ENCODE results near the genes ZNF85, ZNF429, ZNF728 and UQCRFS1.

DNA sequence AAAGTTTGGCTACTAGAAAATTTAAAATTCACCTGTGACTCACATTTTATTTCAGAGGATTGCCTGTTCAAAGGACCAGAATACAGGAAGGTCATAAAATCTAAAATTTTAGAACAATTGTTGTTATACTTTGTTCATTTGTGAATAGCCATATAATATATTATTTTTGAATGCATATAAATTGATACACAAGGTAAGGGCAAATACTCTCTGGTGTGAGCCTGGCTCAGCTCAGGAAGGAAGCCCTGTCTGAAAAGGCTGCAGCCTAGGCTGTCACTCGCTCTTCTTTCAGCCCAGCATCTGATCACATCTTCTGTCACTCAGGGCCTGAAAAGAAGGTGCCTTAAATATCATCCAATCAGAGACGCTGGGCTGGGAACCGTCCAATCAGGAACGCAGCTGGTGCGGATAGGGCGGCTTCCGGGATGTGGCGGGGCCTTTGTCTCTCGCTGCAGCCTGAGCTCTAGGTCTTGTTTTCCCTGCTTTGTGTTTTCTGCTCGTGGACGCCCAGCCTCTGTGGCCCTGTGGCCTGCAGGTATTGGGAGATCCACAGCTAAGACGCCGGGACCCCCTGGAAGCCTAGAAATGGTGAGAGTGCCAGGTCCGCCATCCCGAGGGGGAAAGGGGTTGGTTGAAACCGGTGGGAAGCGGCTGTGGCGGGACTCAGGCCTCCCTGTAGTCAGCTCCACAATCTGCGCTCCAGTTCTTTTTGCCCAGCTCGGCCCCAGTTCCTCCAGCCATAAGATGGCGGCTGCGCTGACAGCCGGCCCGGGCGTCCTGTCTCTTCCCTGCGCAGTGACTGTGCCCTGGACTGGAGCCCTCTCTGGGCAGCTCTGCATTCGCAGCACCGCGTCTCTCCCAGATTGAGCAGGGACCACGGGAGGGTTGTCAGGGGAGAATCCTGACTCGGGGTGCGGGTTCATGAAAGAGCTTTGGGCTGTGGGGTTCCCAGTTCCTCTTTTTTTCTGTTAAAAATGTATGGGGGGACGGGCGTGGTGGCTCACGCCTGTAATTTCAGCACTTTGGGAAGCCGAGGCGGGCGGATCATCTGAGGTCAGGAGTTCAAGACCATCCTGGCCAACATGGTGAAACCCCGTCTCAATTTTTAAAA, at the start of gene ZNF85:
Gene ZNF85 (plus strand): TSS at position 436 of the 1,111 bp plus-strand sequence.
- PRO-cap = bidirectional peak, plus-strand start at position 468 of the sequence, minus-strand start at position 302 of the sequence; unidirectional peak, plus-strand start at position 702 of the sequence
- RAMPAGE, long total RNA, 3 experiments = start-site peak on the plus strand in 3 of 3 experiments, centred at positions 438 to 441 of the sequence, 19 to 65 reads per replicate

GRCh38 chr19:21083774-21084194, 1.8 kb downstream of the ZNF714 start:
- PRO-cap = no peak
- RAMPAGE, long total RNA, 3 experiments = no peak in any of the 3 experiments

DNA sequence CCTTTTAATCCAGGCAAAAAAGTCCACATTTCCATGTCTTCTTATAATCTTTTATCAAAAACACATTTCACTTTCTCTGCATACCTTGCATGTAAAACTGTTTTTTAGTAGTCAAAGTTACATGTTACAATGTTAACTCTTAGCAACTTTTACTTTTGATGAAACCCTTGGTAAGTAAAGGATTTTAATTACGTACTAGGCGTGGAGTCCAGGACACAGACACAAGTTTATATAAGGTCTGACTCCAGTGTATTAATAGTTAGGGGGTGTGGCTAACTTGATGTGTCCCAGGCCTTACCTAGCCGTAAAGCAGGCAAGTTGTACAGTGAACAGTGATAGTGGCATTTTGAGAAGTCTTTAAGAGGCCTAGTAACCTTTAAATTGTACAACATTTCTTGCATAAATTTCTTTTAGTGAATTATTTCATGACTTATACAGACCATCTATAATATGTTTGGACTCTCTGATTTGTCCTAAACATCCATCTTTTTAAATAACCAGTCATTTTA, 5.8 kb downstream of the ZNF714 start:
- PRO-cap = no peak
- RAMPAGE, long total RNA, 3 experiments = no peak in any of the 3 experiments

DNA sequence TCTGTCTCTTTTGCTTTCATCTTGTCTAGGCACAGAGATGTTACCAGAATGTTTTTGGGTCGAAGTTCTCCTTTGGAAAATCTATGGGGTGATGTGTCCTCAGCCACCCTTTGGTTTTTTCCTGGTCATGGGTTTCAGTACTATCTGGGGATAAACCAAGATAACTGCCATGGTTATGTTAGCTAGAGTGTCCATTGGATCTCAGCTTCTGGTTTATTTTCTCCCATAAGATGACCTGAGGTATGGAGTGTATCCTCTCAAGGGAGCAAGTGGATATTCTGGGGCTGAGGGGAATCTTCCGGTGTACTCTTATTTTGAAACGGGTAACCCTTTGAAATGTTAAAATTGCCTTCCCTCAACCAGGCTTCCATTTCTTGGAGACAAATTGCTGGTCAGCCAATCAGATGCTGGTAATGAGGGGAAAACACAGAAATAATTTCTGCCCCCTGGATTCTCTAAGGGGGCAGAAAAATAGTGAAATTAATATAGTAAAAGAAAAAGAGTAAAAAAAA, 1.5 kb downstream of the ZNF493 start:
- PRO-cap = no peak
- RAMPAGE, long total RNA, 3 experiments = no peak in any of the 3 experiments

DNA sequence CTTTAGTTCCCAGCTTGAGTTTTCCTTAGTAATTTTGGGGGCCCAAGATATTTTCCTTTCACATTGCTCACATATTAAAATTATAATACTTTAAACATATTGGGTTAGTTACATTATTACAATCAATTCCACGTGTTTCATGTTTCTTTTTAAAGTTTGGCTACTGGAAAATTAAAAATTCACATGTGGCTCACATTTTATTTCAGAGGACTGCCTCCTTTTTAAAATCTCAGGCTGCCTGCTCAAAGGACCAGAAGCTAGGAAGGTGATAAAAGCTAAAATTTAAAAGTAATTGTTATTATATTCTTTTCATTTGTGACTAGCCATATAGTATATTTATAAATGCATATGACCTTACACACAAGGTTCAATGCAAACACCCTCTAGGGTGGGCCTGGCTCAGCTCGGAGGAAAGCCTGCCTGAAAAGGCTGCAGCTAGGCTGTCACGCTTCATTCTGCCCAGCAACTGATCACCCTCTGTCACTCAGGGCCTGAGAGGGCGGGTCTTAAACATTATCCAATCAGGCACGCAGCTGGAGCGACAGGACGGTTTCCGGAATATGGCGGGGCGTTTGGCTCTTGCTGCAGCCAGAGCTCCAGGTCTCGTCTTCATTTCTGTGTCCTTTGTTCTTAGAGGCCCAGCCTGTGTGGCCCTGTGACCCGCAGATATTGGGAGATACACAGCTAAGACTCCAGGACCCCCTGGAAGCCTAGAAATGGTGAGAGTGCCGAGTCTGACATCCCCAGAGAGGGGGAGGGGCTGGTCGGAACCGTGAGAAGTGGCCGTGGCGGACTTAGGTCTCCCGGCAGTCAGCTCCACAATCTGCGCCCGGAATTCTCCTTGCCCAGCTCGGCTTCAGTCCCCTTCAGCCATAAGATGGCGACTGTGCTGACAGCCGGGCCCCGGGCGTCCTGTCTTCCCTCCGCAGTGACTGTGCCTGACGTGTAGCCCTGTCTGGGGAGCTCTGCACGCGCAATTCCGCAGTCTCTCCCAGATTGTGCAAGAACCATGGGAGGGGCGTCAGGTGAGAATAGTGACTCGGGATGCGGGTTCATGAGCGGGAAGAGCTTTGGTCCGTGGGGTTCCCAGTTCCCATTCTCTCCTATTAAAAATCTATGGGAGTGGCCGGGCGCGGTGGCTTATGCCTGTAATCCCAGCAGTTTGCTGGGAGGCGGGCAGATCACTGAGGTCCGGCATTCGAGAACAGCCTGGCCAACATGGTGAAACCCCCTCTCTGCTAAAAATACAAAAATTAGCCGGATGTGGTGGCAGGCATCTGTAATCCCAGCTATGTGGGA, at the start of gene ZNF429:
Gene ZNF429 (plus strand): TSS at position 547 of the 1,299 bp plus-strand sequence.
- PRO-cap = bidirectional peak, plus-strand start at position 544 of the sequence, minus-strand start at position 457 of the sequence; unidirectional peak, plus-strand start at position 821 of the sequence; bidirectional peak, plus-strand start at position 1,034 of the sequence, minus-strand start at position 930 of the sequence
- RAMPAGE, long total RNA, 3 experiments = start-site peak on the plus strand in 3 of 3 experiments, centred at positions 546 to 1,113 of the sequence, 10 to 133 reads per replicate

DNA sequence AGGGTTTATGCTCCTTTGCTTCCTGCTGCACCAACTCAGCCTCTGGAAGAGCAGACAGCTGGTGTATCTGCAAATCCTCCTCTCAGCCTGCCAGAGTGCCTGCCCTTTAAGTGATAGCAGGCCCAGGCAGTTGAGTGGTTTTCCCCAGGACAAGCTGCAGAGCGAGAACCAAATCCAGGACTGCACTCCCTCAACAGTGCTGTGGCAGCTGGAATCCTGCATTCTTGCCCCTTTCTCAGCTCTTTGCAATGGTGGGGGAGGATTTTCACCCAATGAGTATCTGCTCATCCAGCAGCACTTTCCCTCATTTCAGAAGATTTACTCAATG, 85.5 kb downstream of the ZNF429 start:
- PRO-cap = no peak
- RAMPAGE, long total RNA, 3 experiments = no peak in any of the 3 experiments

GRCh38 chr19:22028594-22028943, 17.8 kb upstream of the ZNF208 start:
- PRO-cap = no peak
- RAMPAGE, long total RNA, 3 experiments = no peak in any of the 3 experiments

DNA sequence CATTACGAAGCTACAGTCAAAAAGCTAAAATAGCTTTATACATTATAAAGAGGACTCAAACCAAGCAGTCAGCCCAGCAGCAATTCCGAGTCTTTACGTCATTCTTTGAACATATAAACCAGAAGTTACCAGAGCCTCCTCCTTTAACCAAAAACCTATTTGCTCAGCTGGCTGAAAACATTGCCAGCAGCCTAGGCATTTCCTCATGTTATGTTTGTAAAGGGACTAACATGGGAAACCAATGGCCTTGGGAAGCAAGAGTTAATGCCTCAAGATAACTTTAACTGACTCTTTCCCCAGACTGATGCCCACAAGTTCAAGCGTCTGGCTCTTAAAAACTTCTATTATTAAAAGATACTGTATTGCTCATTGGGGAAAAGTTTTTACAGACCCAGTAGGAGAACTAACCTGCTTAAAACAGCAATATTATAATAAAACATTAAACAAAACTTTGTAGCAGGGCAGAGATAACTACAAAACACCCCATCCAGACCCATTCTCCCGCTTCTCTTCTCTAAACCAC, 104.0 kb upstream of the ZNF492 start:
- PRO-cap = no peak
- RAMPAGE, long total RNA, 3 experiments = no peak in any of the 3 experiments

- PRO-cap = no peak
- RAMPAGE, long total RNA, 3 experiments = no peak in any of the 3 experiments
Observed at GRCh38 chr19:22532970-22533298, 101.2 kb upstream of the ZNF492 start.

- PRO-cap = bidirectional peak, plus-strand start at chr19:23003324, minus-strand start at chr19:23003199
- RAMPAGE, long total RNA, 3 experiments = start-site peak on the minus strand in 2 of 3 experiments, at chr19:23003148-23003208 at its widest, 21 to 36 reads per replicate
Observed at GRCh38 chr19:23002441-23003439, at the start of gene ZNF728. Gene ZNF728, minus strand, starts transcription at chr19:23003176.

DNA sequence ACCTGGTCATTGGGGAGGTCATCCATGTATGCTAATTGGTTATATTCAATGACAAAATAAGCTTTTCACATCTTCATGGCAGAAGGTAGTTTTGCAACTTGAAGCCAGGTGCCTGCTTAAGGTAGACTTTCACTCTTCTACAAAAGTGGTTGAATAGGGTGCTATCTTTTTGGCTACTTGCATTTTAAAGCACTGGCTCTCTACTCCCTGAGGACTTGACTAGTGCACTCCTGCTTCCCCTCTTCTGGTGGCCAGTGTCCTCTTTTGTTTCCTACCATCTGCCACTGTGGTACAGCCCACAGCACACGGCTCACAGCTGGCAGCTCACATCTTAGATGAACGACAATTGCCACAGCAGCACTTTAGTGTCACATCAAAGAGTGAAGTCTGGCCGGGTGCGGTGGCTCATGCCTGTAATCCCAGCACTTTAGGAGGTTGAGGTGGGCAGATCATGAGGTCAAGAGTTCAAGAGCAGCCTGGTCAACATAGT, 15.6 kb downstream of the ZNF91 start:
- PRO-cap = no peak
- RAMPAGE, long total RNA, 3 experiments = start-site peak on the minus strand in 1 of 3 experiments, centred at position 329 of the sequence, 5 reads per replicate

DNA sequence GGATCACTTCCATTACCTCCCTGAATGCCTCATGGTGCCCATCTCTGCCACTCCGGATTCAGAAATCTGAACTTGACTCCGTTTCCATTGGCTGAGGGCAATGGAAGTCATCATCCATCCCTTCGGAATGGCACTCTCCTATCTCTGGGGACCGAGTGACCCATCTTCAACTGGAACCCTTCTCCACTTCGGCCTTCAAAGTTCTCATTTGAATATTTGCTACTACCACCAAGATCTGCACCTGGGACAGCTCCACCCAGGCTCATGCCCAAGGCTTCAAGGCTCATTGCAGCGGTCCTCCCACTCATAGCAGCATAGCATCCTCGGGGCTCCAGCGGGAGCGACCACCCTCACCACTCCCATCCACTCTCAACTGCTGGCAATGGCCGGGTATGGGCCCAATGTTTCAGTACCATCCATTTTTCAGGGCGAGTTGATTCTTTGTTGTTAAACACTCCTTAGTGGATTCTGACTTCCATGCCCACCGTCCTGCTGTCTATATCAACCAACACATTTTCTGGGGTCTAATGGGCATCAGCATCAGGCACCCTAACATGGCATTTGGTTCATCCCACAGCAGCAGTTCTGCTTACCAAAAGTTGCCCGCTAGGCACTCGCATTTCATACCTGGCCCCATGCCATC, 85.8 kb upstream of the ZNF254 start:
- PRO-cap = no peak
- RAMPAGE, long total RNA, 3 experiments = no peak in any of the 3 experiments

DNA sequence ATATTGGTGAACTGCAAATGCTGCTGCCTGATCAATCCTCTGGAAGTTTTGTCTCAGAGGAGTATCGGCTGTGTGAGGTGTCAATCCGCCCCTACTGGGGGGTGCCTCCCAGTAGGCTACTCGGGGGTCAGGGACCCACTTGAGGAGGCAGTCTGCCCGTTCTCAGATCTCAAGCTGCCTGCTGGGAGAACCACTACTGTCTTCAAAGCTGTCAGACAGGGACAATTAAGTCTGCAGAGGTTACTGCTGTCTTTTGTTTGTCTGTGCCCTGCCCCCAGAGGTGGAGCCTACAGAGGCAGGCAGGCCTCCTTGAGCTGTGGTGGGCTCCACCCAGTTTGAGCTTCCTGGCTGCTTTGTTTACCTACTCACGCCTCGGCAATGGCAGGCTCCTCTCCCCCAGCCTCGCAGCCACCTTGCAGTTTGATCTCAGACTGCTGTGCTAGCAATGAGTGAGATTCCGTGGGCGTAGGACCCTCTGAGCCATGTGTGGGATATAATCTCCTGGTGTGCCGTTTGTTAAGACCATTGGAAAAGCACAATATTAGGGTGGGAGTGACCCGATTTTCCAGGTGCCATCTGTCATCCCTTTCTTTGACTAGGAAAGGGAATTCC, 68.2 kb upstream of the ZNF254 start:
- PRO-cap = no peak
- RAMPAGE, long total RNA, 3 experiments = no peak in any of the 3 experiments

- PRO-cap = no peak
- RAMPAGE, long total RNA, 3 experiments = no peak in any of the 3 experiments
Observed at GRCh38 chr19:27775860-27776479, 1437.0 kb downstream of the UQCRFS1 start.

DNA sequence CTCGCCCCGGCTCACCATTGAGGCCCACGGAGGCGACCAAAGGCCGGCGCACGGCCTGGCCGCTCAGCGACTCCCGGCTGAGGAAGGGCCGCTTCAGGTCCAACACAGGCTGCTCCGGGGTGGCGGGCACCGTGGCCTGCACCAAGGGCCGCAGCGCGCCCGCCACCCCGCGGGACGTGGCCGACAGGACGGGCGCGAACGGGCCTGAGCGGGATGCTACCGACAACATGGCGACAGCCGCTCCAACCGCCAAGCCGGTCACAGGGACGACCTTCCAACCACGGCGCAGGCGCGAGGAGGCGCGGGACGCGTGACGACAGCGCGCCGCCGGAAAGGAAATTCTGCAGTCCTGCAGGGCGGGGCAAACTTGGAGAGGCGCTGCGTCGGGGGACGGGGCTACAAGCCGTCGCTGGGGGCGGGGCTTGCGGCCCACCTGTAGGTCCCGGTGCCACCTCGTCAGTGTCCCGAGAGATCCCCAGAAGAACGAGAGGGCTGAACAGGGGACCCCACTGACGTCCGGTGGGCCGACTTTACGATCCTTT, at the start of gene UQCRFS1:
Gene UQCRFS1 (minus strand): TSS at position 262 of the 542 bp plus-strand sequence.
- PRO-cap = bidirectional peak, plus-strand start at position 369 of the sequence, minus-strand start at position 262 of the sequence
- RAMPAGE, long total RNA, 3 experiments = no peak in any of the 3 experiments

GRCh38 chr19:29685337-29685602, 20.0 kb downstream of the PLEKHF1 start:
- PRO-cap = no peak
- RAMPAGE, long total RNA, 3 experiments = no peak in any of the 3 experiments

GRCh38 chr19:29687142-29687893, 22.1 kb downstream of the PLEKHF1 start:
- PRO-cap = unidirectional peak, minus-strand start at chr19:29687551
- RAMPAGE, long total RNA, 3 experiments = no peak in any of the 3 experiments

DNA sequence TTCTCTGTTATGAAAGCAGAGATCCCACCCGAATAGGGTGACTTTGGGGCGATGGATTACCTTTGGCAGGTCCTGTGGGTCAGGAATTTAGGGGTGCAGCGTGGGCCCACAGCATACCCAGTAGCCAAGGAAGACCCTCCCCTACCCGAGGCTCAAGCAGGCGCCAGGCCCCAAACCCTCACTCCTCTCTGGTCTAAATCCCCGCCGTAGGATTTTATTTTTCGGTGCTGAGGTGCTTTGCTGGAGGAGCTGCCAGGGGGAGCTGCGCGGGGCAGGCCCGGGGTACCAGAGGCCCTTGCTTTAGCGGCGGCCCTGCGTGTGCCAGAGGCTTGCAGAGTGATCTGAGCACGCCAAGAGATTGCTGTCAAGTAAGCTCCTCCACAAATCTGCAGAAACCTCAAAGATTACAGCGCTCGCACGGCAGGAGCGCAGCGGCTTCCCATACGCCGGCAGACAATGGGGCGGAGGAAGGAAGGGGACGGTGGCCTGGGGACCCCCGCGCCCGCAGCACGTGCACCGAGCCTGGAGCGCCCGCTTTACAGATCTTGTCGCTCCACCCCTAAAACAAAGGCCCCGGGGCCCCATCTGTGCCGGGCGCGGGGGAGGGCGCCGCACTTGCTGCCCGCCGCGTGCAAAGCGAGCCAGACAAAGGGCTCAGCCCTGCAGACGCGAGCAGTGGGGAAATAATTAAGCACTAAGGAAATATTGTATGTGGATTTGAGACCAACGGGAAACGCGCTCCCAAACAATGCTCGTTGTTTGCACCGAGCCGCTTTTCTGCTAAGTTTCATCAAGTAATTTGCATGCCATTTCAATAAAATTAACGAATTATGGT, 9.1 kb upstream of the C19orf12 start:
- PRO-cap = unidirectional peak, minus-strand start at position 455 of the sequence
- RAMPAGE, long total RNA, 3 experiments = no peak in any of the 3 experiments

DNA sequence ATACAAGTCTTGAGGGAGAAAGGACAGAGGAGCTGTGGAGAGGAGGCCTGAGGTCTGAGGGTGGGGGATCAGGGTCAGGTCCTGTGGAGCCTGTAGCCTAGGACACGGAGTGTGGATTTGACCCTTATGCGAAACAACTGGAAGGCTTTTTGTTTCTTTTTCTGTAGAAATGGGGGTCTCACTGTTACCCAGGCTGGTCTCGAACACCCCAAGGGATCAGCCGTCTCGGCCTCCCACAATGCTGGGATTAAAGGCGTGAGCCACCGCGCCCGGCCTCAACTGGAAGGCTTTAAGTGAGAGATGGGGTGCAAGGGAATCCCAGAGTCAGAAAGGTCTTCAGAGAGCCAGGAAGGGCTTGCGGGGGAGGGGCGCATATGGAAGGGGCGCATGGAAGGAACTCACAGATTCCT, 933 bp upstream of the CCNE1 start:
- PRO-cap = no peak
- RAMPAGE, long total RNA, 3 experiments = no peak in any of the 3 experiments

- PRO-cap = no peak
- RAMPAGE, long total RNA, 3 experiments = no peak in any of the 3 experiments
Observed at GRCh38 chr19:29841707-29842071, 29.9 kb downstream of the CCNE1 start.

All from tibial nerve (tissue), 3 donors.